ENCODE measurements around the genes ATCAY, EBI3 and MPND.

DNA sequence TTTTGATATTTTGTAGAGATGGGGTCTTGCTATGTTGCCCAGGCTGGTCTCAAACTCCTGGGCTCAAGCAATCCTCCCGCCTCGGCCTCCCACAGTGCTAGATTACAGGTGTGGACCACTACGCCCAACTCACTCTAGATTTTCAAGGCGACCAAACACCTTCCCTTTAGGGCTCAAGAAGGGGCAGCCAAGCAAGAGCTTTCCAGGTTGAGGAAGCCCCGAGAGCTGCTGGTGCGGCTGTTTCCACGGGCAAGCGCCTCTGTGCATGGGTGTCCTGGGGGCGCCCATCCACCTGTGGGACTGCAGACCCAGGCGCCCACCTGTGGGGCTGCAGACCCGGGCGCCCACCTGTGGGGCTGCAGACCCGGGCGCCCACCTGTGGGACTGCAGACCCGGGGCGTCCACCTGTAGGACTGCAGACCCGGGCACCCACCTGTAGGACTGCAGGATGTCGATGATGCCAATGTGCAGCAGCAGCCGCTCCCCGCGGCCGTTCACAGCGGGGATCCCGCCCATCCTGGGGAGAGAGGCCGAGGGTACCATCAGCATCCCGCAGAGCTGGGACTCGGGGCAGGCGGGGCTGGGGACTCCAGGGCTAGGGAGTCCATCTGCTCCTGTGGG lies 21.7 kb upstream of the CACTIN start:
- PRO-cap, 4 experiments: no peak in any of the 4 experiments
- RAMPAGE, long total RNA, 2 experiments: no peak in any of the 2 experiments
- RRBS: no CpG with 5 or more reads among the region's 28 CpGs

DNA sequence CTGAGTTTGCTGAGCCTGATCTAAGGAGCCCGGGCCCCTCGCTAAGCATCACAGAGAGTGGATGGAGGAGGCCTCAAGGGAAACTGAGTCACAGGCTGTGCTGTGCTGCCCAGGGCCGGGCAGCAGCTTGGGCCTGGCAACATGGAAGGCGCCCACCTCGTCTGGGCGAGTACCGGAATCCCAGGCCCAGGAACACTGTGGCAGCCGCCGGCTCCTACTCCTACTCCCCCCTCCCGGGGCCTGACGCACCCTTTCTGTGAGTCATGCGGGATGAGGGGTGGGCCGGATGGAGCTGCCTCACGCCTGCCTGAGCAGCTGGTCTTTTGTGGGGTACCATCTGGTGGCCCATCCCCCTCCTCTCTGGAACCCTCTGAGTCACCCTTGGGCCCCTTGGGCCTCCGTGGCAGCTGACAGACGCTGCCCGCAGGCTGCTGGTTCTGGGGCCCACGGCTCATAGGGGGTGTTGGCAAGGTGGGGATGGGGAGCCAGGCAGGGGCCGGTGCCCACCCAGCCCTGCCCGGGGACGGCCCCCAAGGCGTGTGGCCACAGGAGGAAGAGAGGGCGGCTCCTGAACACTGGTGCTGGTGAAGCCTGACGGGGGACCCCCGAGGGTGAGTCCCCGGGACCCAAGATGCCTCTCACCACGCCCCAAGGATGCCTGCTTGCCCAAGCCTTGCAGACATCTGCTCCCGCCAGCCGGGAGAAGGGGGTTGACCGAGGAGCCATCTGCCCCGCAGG lies 29.2 kb upstream of the CACTIN start:
- PRO-cap, 4 experiments: peak in 1 of 4 experiments; most common minus-strand start position 163 of the sequence (in 1)
- RAMPAGE, long total RNA, 2 experiments: no peak in any of the 2 experiments
- RRBS: 50% methylated on average over 22 of the region's 31 CpGs

- PRO-cap, 4 experiments: peak in 2 of 4 experiments; most common plus-strand start chr19:3684059 (in 2); most common minus-strand start chr19:3684201 (in 2)
- RAMPAGE, long total RNA, 2 experiments: no peak in any of the 2 experiments
- RRBS: 11% methylated on average over 5 of the region's 21 CpGs
Measured at GRCh38 chr19:3683927-3684664, 16.2 kb downstream of the PIP5K1C start.

- PRO-cap, 4 experiments: no peak in any of the 4 experiments
- RAMPAGE, long total RNA, 2 experiments: no peak in any of the 2 experiments
- RRBS: 45% methylated on average over 10 of the region's 35 CpGs
Measured at GRCh38 chr19:3688267-3689150, 11.8 kb downstream of the PIP5K1C start.

DNA sequence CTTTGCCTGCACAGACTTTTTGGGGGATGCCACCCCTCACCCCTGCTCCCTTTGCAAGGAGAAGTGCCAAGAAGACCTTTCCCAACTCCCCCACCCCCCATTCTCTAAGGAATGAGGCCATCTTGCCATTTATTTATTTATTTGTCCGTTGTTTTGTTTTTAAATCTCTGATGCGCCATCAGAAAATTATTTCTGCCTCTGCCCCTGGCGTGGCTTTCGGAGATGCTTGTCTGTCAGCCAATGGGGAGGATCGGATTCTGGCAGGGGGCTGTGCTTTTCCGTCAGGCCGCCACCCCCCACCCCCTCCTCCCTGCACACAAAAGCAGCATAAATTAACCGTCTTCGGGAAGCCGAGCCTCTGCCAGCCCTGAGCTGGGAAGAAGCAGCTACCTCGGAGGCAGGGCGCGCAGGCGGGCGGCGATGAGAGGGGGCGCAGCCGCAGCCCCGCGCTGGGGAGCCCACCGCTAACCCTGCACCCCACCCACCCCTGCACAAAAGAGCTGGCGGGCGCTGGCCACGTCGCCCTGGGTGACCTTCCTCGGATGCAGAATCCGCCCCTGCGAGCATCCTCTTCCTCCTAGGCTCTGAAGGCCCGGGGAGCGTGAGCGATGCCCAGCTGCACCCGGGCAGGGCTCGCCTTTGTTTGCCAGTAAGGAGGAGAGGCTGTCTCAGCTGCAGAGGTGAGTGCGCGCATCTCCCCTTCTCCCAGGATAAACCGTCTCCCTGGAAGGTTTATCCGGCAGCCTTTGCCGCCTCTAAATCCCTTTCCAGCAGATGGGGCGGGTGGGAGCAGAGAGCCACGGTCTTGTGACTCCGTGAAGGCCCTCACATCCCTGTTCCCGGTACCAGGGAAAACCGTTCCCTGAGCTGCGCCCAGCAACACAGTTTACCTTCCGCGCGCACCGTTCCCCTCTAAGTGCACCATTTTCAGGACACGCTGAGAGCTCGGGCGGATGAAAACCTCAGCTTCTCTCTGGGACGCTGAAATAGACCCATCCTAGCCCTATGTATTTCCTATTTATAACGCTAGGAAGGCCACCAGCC lies at the start of gene ATCAY:
ATCAY (plus strand) TSS at position 357 of the 1,044 bp plus-strand sequence.
- PRO-cap, 4 experiments: peak in 1 of 4 experiments; most common plus-strand start position 357 of the sequence (in 1)
- RAMPAGE, long total RNA, 2 experiments: no peak in any of the 2 experiments
- RRBS: 2% methylated on average over 7 of the region's 53 CpGs

DNA sequence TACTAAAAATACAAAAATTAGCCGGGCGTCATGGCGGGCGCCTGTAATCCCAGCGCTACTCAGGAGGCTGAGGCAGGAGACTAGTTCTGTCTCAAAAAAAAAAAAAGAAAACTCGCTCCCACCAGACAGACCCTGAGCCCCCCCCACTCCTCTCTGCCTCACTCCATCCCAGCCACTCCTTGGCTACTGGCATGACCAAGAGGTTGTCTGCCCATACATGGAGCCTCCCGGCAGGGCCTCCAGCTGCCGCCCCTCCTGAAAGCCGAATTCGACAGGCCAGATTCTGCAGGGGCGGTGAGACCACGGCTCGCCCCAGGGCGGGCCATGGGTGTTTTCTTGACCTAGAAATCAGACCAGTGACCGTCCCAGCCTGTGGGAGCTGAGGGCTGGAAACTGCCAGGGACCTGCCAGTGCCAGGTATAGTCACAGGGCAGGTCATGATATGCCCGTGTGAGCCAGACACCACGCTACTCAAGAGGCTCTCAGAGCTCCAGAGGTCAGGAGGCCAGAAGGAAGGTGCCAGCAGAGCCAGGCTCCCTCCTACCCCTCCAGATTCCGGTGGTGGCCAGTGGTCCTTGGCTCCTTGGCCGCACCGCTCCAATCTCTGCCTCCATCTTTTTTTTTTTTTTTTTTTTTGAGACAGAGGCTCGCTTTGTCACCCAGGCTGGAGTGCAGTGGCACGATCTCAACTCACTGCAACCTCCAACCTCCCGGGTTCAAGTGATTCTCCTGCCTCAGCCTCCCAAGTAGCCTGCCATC lies 16.8 kb downstream of the DAPK3 start:
- PRO-cap, 4 experiments: no peak in any of the 4 experiments
- RAMPAGE, long total RNA, 2 experiments: no peak in any of the 2 experiments
- RRBS: no CpG with 5 or more reads among the region's 23 CpGs

DNA sequence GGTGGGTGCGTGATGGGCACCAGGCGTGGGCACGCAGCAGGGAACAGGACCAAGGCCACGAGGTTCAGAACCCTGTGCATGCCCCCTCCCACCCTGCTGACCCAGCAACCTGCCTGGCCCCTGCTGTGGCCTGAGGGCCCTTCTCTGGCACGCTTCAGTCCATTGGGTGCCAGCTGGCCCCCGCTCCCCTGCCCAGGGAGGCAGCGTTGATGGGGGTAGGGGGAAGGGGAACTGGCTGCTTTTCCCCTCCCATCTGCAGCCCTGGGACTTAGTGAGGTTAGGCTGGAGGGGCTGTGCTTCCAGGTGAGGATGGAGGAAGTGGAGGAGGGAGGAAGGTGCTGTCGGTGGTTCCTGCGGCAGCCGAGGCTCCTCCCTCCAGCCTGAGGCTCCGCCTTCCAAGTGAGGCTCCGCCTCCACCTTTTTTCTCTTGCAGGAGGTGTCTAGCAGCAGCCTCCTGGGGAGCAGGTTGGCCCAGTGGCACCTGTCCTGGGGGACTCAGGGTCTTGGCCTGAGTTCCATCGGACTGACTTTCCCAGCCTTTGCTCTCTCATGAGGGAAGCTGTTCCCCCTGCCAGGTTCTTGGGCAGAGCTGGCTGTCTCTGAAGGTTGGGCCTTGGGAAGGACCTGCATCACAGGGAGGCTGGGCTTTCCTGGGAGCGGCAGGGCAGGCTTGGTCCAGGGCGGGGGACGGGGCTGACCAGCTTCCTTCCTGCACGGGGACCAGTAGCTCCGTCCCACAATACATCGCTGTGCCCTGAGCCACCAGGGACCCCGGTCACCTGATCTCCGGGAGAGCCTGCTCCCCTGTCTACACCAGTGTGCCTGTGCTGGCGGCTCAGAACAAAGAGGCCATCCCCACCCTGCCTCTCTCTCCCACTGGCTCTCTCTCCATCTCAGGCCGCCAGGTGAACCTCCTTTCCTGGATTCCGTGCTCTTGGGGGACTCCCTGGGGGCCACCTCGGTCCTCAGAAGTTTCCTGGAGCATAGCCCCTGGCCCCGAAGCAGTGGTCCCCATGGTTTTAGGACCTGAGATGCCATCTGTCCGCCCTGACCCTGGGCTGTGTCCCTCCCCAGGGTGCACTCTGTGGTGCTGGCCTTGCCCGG lies 7.4 kb downstream of the PIAS4 start:
- PRO-cap, 4 experiments: peak in 2 of 4 experiments; most common plus-strand start position 838 of the sequence (in 2)
- RAMPAGE, long total RNA, 2 experiments: no peak in any of the 2 experiments
- RRBS: no CpG with 5 or more reads among the region's 28 CpGs

DNA sequence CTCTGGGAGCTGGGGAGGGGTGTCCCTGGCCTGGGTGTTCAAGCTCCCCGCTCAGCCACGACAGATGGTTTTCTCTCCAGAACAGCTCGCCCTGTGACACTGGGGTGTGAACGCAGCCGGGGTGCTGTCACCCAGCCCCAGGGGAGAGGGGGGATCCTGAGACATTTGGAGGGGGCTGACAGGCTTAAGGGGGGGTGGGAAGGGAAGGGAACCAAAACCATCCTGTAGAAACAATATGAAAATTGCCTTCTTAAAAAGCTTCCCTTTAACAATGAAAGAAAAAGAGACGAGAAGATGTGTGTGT lies 21.4 kb downstream of the ZBTB7A start:
- PRO-cap, 4 experiments: no peak in any of the 4 experiments
- RAMPAGE, long total RNA, 2 experiments: no peak in any of the 2 experiments
- RRBS: no CpG with 5 or more reads among the region's 6 CpGs

DNA sequence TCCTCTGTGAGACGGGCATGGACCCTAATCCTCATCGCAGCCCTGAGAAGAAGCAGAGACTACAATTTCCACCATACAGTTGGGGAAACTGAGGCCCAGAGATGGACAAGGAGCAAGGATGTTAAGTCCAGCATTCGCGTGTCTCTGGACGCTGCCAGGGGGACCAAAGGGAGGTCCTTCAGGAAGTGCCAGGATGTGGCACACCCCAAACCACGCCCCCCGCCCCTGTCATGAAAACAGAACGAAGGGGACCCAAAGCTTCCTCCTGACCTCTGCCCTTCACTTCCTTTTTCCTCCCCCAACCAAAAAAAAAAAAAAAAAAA lies 2.6 kb upstream of the ZBTB7A start:
- PRO-cap, 4 experiments: no peak in any of the 4 experiments
- RAMPAGE, long total RNA, 2 experiments: no peak in any of the 2 experiments
- RRBS: no CpG with 5 or more reads among the region's 8 CpGs

DNA sequence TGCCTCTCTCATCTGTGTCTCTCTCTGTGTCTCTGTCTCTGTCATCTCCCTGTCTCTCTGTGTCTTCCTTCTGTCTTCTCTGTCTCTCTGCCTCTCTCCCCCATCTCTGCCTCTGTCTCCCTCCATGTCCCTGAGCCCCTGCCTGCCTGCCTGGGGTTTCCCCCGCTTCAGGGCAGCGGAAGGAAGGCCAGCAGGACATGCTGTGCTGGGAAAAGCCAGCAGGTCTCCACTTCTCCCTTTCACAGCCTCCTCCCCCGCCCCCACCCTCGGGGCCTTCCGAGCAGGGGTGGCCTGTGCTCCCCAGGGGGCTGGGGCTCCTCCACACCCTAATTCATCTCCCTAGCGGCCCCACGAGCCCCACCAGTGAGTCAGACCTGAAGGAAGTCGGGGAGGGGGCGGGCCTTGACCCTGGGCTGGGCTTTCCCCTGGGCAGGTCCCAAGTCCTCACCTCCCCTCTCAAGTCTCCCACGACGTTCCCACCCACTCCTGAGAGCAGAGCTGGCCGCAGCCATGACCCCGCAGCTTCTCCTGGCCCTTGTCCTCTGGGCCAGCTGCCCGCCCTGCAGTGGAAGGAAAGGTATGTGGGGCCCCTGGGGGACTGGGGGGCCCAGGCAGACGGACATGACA lies at the start of gene EBI3:
EBI3 (plus strand) TSS at position 483 of the 627 bp plus-strand sequence.
- PRO-cap, 4 experiments: no peak in any of the 4 experiments
- RAMPAGE, long total RNA, 2 experiments: start-site peak on the plus strand in 1 of 2 experiments, centred at position 493 of the sequence, 11 reads per replicate
- RRBS: no CpG with 5 or more reads among the region's 15 CpGs

DNA sequence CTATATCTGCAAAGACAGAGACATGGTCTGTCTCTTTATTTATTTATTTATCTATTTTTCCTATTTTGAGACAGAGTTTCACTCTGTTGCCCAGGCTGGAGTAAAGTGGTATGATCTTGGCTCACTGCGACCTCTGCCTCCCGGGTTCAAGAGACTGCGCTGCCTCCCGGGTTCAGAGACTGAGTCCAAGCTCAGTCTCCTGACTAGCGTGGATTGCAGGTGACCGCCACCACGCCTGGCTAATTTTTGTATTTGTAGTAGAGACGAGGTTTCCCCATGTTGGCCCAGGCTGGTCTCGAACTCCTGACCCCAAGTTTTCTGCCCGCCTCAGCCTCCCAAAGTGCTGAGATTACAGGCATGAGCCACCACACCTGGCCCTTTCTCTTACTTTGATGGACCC lies 369 bp upstream of the STAP2 start:
- PRO-cap, 4 experiments: no peak in any of the 4 experiments
- RAMPAGE, long total RNA, 2 experiments: no peak in any of the 2 experiments
- RRBS: no CpG with 5 or more reads among the region's 10 CpGs

DNA sequence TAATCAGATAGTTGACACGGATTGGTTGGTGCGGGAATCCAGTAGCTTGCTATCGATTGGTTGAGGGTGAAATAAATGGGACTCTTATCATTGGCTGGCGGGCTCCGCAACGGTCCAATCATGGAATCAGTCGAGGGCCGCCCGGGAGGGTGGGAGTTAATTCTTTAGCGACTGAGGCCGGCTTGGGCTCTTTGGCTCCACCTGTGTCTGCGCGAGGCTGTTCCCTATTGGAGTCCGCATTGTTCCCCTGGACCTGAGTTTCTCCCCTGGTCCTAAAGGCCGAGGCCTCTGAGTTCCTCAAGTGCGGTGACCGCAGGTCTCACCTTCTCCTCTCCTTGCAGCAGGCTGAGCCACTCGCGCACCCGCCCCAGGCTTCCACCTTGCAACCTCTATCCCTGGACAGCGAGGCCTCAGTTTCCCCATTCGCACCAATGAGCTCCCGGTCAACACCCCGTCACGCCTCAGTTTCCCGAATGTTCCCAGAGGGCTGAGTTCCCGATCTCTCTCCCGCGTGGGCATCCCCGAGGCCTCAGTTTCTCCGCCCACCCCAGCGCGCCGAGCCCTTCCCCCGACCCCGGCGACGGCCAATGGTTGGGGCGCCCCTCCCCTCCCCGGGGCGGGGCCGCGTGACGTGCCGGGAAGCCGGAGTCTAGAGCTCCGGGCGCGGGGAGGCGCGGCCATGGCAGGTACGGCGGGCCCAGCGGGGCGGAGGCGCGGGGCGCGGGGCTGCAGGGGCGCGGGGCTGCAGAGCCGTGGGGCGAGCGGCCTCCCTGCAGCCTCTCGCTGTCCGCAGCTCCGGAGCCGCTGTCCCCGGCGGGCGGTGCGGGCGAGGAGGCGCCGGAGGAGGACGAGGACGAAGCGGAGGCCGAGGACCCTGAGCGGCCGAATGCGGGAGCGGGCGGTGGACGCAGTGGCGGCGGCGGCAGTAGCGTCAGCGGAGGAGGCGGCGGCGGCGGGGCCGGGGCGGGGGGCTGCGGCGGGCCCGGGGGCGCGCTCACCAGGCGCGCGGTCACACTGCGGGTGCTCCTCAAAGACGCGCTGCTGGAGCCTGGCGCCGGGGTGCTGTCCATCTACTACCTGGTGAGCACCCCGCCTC lies at the start of gene MPND:
MPND (plus strand) TSS at position 648 of the 1,096 bp plus-strand sequence.
- PRO-cap, 4 experiments: peak in 4 of 4 experiments; most common plus-strand start position 680 of the sequence (in 3); most common minus-strand start position 531 of the sequence (in 3)
- RAMPAGE, long total RNA, 2 experiments: no peak in any of the 2 experiments
- RRBS: 1% methylated on average over 22 of the region's 110 CpGs

GRCh38 chr19:4360311-4360705 lies 16.9 kb downstream of the MPND start:
- PRO-cap, 4 experiments: no peak in any of the 4 experiments
- RAMPAGE, long total RNA, 2 experiments: no peak in any of the 2 experiments
- RRBS: no CpG with 5 or more reads among the region's 11 CpGs

DNA sequence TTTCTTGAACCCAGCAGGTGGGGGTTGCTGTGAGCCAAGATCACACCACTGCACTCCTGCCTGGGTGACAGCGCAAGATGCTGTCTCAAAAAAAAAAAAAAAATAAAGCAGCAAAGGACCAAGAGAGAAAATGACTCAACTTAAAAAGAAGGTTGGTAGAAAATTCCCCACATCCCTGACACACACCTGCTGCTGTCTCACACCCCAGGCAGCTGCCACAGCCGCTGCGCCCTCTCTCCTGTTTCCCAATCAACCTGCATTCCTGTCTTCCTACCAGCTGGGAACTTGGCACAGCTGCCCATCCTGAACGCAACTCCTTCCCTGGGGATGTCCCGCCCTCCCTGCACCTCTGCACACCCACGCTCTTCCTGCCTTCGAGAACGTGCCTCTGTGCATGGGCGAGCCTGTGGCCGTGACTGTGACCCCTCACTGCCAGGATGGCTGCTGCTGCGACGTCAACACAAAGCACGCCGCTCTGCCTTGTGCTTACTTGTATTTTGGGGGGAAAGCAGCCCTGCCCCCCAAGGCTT lies 20.9 kb downstream of the SH3GL1 start:
- PRO-cap, 4 experiments: no peak in any of the 4 experiments
- RAMPAGE, long total RNA, 2 experiments: no peak in any of the 2 experiments
- RRBS: no CpG with 5 or more reads among the region's 14 CpGs

GRCh38 chr19:4403204-4403828 lies 876 bp downstream of the CHAF1A start:
- PRO-cap, 4 experiments: no peak in any of the 4 experiments
- RAMPAGE, long total RNA, 2 experiments: no peak in any of the 2 experiments
- RRBS: no CpG with 5 or more reads among the region's 22 CpGs

DNA sequence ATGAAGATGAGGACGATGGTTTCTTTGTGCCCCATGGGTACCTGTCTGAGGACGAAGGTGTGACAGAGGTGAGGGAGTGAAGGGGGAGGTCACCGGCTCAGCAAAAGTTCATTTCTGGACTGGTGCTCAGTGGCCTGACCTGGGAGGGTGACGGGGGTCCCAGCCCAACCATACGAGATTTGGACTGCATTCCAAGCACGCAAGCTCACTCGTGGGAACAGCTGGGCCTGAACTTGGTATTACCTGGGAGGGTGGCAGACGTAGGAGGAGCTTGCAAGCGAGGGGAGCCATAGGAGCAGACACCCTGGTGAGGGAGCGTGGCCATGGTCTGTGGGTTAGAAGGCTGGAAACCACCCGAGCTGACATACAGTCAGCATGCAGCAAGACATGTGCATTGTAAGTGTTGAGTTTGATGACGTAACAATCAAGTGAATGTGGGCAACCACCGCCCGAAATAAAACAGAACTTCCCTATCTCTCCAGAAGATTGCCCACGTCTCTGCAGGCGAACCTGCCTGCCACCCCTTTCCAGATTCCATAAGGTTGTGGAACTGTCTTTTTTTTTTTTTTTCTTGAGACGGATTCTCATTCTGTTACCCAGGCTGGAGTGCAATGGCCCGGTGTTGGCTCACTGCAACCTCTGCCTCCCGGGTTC lies 26.9 kb downstream of the UBXN6 start:
- PRO-cap, 4 experiments: no peak in any of the 4 experiments
- RAMPAGE, long total RNA, 2 experiments: no peak in any of the 2 experiments
- RRBS: no CpG with 5 or more reads among the region's 19 CpGs

DNA sequence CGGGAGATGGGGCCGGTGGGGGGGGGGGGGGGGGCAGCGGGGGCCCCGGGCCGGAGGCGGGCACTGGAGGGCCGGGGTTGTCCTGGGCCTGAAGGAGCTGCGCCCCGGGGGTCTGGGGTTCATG lies 199 bp downstream of the HDGFL2 start:
- PRO-cap, 4 experiments: no peak in any of the 4 experiments
- RAMPAGE, long total RNA, 2 experiments: no peak in any of the 2 experiments
- RRBS: 2% methylated on average over 3 of the region's 9 CpGs

DNA sequence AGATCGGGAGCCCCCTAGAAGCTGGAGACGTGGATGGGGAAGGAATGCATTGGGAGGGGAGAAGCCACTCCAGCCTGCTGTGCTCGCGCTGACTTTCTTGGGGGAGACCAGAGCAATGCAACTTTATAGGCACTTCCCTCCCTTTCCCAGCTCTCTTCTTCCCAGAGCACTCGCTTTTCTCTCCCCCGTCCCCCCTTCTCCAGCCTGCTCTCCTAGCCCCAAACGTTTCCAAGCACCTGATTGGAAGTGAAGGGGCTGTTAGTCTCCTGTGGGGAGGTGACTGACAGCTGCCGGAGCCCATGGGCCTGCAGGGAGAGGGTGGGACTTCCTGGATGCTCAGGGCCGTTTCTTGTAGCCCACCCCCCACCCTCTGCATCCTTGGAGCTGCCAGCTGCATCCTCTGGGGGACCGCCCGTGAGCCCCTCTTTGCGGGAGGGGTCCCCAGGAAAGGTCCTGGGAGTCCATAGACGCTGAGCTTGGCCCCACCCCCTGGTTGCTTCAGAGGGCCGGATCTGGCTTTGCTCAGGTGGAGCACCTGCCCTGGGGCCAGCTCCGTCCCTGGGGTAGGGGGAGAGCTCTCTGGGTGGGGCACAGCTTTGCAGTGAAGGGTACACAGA lies 2.5 kb downstream of the HDGFL2 start:
- PRO-cap, 4 experiments: peak in 1 of 4 experiments; most common minus-strand start position 234 of the sequence (in 1)
- RAMPAGE, long total RNA, 2 experiments: no peak in any of the 2 experiments
- RRBS: no CpG with 5 or more reads among the region's 15 CpGs

DNA sequence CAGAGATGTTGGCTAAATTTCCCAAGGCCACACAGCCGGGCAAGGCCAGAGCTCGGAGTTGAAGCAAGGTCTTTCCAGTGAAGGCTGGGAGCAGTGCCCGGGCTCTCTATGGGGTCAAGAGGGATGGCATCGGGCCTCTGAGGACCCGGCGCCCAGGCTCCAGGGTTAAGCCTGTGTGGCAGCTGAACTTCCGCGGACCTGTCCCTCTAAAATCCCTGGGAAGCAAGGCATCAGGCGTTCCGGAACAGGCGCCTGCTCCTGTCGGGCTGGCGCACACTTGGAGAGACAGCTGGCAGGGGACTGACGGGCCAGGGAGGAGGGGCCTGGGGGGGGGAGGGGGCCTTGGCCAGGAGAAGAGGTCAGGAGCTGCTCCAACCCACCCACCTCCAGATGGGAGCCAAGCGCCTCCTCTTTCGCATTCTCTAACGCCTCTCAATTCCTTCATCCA lies 36.7 kb upstream of the SEMA6B start:
- PRO-cap, 4 experiments: no peak in any of the 4 experiments
- RAMPAGE, long total RNA, 2 experiments: no peak in any of the 2 experiments
- RRBS: 46% methylated on average over 8 of the region's 17 CpGs

- PRO-cap, 4 experiments: no peak in any of the 4 experiments
- RAMPAGE, long total RNA, 2 experiments: no peak in any of the 2 experiments
- RRBS: no CpG with 5 or more reads among the region's 31 CpGs
Measured at GRCh38 chr19:4654279-4655360, 15.3 kb downstream of the TNFAIP8L1 start.

All from uterus (tissue), 7 donors.